Upper lobe of left lung (tissue), 5 donors: ENCODE measurements around a stretch of chr5.

DNA sequence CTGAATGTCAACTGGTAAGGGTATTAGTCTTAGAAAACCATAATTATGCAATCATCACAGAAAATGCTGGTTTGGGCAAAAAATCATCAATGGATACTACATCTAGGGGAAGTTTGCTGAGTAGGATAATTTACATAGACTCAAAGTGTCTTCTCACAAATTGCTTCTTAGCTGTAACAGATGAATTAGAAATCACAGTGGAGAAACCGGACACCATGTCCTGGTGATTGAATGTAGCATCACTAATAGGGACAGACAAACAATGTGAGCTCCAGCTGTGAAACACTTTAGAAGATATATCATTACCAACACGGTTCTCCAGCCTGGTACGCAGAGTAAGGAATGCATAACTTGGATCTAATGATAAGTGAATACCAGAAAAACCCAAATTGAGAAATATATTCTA is 17.4 kb downstream of the CHD1 start:
- PRO-cap, 2 experiments = no peak in any of the 2 experiments
- RAMPAGE, long total RNA, 4 experiments = no peak in any of the 4 experiments

GRCh38 chr5:98930090-98930398 is 1.2 kb upstream of the CHD1 start:
- PRO-cap, 2 experiments = no peak in any of the 2 experiments
- RAMPAGE, long total RNA, 4 experiments = no peak in any of the 4 experiments

GRCh38 chr5:98933106-98934330 is 4.7 kb upstream of the CHD1 start:
- PRO-cap, 2 experiments = no peak in any of the 2 experiments
- RAMPAGE, long total RNA, 4 experiments = no peak in any of the 4 experiments

- PRO-cap, 2 experiments = peak in 1 of 2 experiments; most common plus-strand start chr5:99032749 (in 1)
- RAMPAGE, long total RNA, 4 experiments = no peak in any of the 4 experiments
Measured at GRCh38 chr5:99032421-99032846, 103.6 kb upstream of the CHD1 start.

GRCh38 chr5:100595229-100595869 is 60.2 kb downstream of the FAM174A start:
- PRO-cap, 2 experiments = no peak in any of the 2 experiments
- RAMPAGE, long total RNA, 4 experiments = no peak in any of the 4 experiments

DNA sequence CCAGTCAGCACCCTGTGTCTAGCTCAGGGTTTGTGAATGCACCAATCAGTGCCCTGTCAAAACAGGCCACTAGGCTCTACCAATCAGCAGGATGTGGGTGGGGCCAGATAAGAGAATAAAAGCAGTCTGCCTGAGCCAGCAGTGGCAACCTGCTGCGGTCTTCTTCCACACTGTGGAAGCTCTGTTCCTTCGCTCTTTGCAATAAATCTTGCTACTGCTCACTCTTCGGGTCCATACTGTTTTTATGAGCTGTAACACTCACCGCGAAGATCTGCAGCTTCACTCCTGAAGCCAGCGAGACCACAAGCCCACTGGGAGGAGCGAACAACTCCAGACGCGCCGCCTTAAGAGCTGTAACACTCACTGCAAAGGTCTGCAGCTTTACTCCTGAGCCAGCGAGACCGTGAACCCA is 122.2 kb downstream of the FAM174A start:
- PRO-cap, 2 experiments = no peak in any of the 2 experiments
- RAMPAGE, long total RNA, 4 experiments = no peak in any of the 4 experiments

GRCh38 chr5:100905314-100905972 is 2.4 kb upstream of the ST8SIA4 start:
- PRO-cap, 2 experiments = no peak in any of the 2 experiments
- RAMPAGE, long total RNA, 4 experiments = no peak in any of the 4 experiments

- PRO-cap, 2 experiments = no peak in any of the 2 experiments
- RAMPAGE, long total RNA, 4 experiments = no peak in any of the 4 experiments
Measured at GRCh38 chr5:102983319-102983898, 136.5 kb downstream of the GIN1 start.

DNA sequence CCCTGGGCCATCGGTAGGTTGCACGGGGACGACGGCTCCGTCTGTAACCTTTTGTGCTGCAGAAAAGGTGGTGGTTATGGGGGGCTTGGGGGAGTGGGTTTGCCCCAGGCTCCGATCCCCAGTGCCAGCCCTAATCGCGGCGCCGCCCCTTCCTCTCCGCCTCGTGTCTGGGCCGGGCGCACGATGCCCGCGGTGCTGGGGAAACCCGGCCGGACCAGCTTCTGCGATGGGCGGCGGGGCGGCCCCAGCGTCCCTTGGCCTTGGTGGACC is 256 bp downstream of the MACIR start:
- PRO-cap, 2 experiments = no peak in any of the 2 experiments
- RAMPAGE, long total RNA, 4 experiments = no peak in any of the 4 experiments

- PRO-cap, 2 experiments = no peak in any of the 2 experiments
- RAMPAGE, long total RNA, 4 experiments = no peak in any of the 4 experiments
Measured at GRCh38 chr5:105138879-105139078, 1576.2 kb upstream of the NUDT12 start.

GRCh38 chr5:107389714-107390310 is 280.9 kb downstream of the EFNA5 start:
- PRO-cap, 2 experiments = no peak in any of the 2 experiments
- RAMPAGE, long total RNA, 4 experiments = no peak in any of the 4 experiments

DNA sequence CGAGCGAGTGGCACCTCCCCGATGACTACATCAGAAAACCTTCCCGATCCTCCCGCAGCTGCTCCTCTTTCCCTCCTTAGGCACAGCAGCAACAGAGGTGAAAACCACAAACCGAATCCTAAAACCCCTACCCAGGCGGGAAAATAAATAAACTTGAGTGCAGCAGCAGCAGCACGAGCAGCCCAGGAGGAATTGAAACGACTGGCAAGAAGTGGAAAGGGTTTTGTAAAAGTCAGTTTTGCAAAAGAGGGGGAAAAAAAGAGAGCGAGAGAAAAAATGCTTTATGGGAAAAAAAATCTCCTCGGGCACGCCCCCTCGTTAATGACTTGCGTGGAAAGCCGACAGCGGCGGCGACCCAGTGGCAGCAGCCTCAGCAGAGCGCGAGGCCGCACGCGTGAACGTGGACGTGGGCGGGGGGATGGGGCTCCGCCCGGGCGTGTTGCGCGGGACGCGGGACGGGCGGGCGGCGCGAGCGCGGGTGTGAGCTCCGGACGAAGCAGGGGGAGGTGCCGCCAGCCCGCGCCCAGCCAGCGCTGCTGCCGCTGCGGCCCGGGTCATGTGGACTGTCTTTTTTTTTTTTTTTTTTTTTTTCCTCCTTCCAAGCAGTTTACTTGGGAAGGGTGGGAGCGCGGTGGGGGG is 1.3 kb upstream of the EFNA5 start:
- PRO-cap, 2 experiments = peak in 2 of 2 experiments; most common plus-strand start position 437 of the sequence (in 1); most common minus-strand start position 199 of the sequence (in 2)
- RAMPAGE, long total RNA, 4 experiments = start-site peak on the minus strand in 3 of 4 experiments, centred at positions 94 to 233 of the sequence, 9 to 28 reads per replicate

- PRO-cap, 2 experiments = no peak in any of the 2 experiments
- RAMPAGE, long total RNA, 4 experiments = no peak in any of the 4 experiments
Measured at GRCh38 chr5:107672872-107673336, 2.2 kb upstream of the EFNA5 start.

DNA sequence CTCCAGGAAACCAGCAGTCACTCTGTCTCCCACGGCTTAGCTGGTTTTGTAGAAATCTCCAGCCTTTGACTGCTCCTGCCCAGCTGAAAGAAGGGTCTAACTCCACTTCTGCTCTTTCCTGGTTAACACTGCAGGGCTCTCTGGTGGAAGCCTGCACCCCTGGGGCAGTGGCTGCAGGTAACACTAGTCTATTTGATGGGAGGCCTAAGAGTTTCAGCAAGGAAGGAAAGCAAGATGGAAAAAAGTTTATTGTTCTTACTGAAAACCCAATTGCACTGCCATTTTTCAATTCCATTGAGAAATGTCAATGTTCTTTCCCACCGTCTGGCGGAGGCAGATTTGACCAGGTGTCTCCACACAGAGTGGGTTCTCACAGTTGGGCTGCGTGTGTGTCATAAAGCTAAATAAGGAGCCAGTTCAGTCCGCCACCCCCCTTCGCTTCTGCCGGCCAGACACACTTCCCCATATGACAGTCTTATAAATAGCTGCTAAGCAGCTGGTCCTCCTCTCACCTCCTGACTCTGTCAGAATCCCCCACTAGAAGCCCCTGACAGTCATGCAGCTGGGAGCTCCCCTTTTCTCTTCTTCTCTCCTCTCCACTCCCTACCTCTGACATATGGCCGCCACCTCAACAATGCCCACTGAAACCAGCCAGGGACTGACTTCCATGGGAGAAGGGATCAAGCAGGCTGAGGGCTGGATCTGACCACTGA is 141.7 kb upstream of the EFNA5 start:
- PRO-cap, 2 experiments = no peak in any of the 2 experiments
- RAMPAGE, long total RNA, 4 experiments = no peak in any of the 4 experiments

DNA sequence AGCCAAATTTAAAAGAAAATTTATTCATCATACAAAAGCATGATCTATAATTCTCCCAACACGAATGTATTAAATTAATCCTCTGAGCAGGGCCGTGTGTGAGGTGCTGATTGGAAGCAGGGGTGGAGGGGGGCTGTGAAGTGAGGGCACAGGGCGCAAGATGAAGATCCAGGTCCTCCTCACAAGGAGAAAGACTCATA is 206.9 kb downstream of the FBXL17 start:
- PRO-cap, 2 experiments = no peak in any of the 2 experiments
- RAMPAGE, long total RNA, 4 experiments = no peak in any of the 4 experiments

DNA sequence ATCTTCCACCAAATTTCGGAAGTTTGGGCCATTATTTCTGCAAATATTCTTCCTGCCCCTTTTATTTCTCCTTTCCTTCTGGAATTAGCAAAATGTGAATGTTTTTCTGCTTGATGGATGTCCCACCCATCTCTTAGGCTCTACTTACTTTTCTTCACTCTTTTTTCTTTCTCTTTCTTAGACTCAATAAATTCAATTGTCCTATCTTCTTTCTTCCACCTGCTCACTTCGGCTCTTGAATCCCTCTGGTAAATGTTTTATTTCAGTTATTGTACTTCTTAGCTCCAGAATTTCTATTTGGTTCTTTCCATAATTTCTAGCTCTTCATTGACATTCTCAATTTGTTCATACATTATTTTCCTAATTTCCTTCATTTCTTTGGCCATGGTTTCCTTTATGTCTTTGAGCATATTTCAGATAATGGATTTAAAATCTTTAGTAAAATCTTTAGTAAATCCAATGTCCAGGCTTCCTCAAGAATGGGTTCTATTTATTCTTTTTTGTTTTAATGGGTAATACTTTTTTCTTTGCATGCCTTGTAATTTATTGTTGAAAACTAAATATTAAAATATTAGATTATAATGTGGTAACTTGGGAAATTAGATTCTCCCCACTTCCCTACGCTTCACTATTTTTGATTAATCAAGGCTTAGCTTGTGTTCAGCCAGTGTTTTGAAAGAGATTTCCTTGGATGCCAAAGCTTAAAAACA is 21.1 kb downstream of the FBXL17 start:
- PRO-cap, 2 experiments = no peak in any of the 2 experiments
- RAMPAGE, long total RNA, 4 experiments = start-site peak on the minus strand in 1 of 4 experiments, centred at position 325 of the sequence, 16 reads per replicate

- PRO-cap, 2 experiments = no peak in any of the 2 experiments
- RAMPAGE, long total RNA, 4 experiments = no peak in any of the 4 experiments
Measured at GRCh38 chr5:108364704-108365170, 17.2 kb downstream of the FBXL17 start.

GRCh38 chr5:108381584-108381976 is 318 bp downstream of the FBXL17 start:
- PRO-cap, 2 experiments = peak in 1 of 2 experiments; most common plus-strand start chr5:108381832 (in 1); most common minus-strand start chr5:108381654 (in 1)
- RAMPAGE, long total RNA, 4 experiments = no peak in any of the 4 experiments

- PRO-cap, 2 experiments = peak in 2 of 2 experiments; most common plus-strand start chr5:108748967 (in 1); most common minus-strand start chr5:108749242 (in 1)
- RAMPAGE, long total RNA, 4 experiments = start-site peak on the plus strand in 4 of 4 experiments, at chr5:108748929-108748985 at its widest, 120 to 286 reads per replicate
Measured at GRCh38 chr5:108748873-108749981, 1.5 kb downstream of the FER start.

DNA sequence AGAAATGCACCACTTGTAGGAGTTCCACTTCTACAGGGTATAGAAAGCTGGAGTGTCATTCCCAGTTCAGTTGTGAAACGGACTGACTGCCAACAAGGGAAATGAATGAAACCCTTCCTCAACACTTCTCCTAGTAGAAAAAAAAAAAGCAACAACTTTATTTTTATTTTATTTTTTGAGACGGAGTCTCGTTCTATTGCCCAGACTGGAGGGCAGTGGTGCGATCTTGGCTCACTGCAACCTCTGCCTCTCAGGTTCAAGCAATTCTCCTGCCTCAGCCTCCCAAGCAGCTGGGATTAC is 12.5 kb downstream of the PJA2 start:
- PRO-cap, 2 experiments = no peak in any of the 2 experiments
- RAMPAGE, long total RNA, 4 experiments = no peak in any of the 4 experiments